Stomach (tissue), 7 donors: ENCODE results near the genes IL36A and EN1.

DNA sequence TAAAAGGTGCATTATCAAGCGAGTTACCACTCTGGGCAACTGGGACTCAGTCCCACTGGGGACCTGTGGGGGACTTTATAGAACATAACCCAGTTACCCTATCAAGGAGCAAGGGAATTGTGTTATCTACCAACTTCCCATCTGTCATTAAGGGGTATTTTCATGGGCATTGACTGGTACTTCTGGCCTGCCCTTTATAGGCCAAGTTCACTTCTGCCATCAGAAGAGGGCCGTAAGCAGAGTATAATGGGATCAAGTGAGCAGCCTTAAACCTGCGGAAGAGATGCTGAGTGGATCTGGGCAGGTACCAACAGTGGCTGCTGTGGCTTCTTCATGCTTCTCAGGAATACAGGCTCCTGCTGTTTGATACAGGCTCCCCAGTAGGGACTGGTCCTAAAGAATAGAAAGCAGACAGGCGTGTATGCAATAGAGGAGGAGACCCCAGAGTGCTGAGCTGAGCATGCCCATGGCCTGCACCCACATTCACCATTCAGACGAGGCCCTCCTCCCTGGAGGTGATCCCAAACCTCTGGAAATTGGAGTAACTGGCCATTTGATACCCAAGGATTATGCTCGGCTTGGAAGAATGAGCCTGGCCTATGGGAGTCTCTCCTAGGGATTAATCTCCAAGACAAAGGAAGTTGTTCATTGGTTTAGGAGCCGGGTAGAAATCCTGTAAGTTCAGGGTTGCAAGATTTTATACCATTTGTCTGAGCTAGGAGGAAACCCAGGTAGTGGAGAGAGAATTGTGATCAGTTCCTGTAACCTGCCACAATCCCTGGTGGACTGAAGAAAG is 6.4 kb downstream of the CHCHD5 start:
- PRO-cap, result no peak
- RAMPAGE, long total RNA, 5 experiments, result no peak in any of the 5 experiments
- RRBS, result no CpG with 5 or more reads among the region's 7 CpGs

DNA sequence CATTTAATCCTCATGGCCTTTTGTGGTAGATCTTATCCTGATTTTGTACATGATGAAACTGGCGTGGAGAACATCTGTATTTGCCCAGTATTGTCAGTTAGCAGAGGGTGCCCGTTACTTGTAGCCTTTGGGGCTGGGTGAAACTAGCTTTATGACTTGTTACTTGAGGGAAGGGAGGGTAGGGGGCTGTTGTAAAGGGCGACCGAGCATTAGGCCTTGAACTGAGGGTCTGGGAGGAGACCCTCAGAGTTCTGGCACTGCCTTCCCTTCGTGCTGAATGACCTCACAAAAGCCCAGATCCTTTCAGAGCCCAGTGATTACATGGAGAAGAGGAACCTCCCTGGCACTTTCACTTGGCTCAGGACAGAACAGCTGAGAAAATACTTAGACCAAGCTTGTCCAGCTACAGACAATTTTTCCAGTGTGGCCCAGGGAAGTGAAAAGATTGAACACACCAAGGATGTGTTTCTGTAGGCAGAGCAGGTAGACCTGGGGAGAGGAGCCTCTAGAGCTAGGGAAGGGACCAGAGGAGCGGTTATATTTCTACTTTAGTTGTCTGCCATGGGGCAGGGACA is 19.6 kb downstream of the SLC20A1 start:
- PRO-cap, result no peak
- RAMPAGE, long total RNA, 5 experiments, result no peak in any of the 5 experiments
- RRBS, result no CpG with 5 or more reads among the region's 6 CpGs

DNA sequence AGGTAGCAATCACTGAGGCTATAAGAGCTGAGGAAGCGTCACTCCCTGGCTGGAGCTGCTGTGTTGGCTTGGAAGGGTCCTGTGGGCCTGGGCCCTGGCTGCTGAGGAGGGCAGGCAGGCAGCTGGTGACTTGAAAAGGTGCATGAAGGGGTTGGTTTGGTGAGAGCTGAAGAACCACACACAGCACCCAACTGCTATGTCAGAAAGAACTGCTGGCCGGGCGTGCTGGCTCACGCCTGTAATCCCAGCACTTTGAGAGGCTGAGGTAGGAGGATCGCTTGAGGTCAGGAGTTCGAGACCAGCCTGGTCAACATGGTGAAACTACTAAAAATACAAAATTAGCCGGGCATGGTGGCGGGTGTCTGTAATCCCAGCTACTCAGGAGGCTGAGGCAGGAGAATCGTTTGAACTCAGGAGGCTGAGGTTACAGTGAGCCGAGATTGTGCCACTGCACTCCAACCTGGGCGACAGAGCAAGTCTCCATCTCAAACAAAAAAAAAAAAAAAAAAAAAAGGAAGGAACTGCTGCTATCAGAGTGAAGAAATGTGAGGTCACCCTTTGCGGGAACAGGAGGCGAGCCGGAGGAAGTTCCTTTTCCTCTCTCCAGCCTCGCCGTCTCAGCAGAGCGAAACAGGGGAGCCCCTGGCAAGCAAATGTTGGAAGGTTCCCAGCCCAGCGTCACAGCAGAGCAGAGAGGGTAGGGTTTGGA is 28.2 kb downstream of the SLC20A1 start:
- PRO-cap, result no peak
- RAMPAGE, long total RNA, 5 experiments, result no peak in any of the 5 experiments
- RRBS, result no CpG with 5 or more reads among the region's 18 CpGs

DNA sequence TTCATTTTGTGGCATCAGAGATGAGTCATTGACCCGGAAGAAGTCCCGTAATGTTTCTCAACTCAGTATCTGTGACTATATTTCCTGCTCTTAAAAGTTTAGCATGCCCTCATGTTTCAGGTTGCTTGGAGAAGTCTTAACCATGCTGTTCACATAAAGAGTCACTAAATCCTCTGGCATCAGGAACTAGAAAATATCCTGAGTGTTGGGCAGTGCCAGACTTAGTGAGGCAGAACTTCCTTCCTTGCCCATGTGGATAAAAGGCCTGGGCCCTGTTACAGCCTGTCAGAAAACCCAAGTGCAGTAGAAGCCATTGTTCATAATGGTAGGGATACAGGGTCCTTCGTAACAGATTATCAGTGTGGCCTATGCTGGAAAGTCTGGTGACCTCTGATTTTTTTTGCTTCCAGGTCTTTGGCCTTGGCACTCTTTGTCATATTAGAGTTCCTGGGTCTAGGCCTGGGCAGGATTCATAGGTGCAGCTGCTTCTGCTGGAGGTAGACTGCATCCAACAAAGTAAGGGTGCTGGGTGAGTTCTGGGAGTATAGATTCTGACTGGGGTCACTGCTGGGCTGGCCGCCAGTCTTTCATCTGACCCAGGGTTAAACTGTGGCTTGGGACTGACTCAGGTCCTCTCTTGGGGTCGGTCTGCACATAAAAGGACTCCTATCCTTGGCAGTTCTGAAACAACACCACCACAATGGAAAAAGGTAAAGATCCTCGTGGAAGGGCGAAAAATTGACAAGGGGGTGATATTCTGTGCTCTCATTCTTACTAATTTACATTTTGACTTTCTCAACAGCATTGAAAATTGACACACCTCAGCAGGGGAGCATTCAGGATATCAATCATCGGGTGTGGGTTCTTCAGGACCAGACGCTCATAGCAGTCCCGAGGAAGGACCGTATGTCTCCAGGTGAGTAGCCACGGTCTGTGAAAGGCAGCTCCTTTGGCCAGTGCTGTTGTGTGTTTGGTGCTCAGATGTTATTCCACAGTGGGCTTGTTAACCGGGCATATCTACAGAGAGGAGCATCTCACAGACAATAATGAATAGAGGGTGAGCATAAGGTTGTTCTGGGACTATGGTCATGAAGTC is at the start of gene IL36A:
IL36A (plus strand) TSS at position 288 of the 1,096 bp plus-strand sequence.
- PRO-cap, result no peak
- RAMPAGE, long total RNA, 5 experiments, result no peak in any of the 5 experiments
- RRBS, result no CpG with 5 or more reads among the region's 13 CpGs

GRCh38 chr2:113078327-113078794 is 10.6 kb downstream of the IL1F10 start:
- PRO-cap, result no peak
- RAMPAGE, long total RNA, 5 experiments, result no peak in any of the 5 experiments
- RRBS, result no CpG with 5 or more reads among the region's 6 CpGs

DNA sequence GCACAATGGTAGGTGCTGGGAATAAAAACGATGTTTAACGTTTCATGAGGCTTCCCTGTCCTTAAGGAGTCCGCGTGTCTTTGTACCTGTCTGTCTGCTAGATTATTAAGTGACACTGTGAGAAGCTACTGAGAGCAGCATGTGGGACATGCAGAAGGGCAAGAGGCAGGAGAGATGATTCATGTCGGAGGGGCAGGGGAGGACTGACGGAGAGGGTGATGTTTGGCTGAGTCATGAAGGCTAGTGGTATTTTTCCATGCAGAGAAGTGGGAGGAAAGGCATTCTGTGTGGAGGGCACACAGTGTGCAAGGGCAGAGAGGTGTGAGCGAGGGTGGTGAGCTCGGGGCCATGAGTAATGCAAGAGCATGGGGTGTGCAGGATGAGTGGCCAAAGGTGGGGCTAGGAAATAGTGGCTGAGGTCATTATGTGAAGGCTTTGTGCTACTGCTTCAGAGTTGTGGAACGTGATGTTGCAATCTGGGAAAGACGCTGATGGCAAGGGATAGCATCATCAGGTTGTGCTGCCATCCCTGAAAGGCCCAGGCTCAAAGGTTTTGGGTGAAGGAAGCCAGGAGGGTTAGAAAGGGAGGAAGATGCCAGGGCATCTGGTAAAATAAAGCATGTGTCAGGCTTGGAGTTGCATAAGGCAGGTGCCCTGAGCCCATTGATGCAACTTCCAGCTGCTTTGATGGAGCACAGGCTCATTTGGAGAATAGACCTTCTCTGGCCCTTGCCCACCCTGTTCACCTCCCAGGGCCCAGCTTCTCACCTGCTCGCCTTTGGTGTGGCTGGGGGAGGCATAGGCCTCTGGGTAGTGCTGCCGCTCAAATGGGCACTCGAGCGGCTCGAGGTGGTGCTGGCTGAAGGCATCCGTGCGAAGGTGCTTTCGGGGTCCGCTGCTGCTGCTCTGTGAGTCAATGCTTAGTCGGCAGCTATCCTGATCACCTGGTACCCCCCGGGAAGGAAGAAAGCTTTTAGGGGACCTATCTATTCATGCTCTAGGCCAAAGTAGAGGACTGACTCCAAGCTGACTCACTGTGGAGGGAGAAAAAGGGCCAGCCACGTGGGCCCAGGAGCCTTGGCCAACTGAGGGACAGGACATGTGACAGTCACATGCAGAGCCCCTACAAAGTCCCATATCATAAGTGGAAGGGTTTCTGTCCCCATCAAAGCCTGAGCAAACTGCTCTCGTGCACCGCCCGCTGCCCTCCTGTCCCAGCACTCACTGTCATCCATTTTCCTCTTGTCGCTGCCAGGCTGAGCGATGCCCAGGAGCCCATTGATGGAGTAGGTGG is 37.5 kb downstream of the PAX8 start:
- PRO-cap, result bidirectional peak, plus-strand start at position 277 of the sequence, minus-strand start at position 205 of the sequence; unidirectional peak, plus-strand start at position 277 of the sequence; unidirectional peak, plus-strand start at position 474 of the sequence
- RAMPAGE, long total RNA, 5 experiments, result start-site peak on the plus strand in 1 of 5 experiments, centred at position 345 of the sequence, 16 reads per replicate
- RRBS, result no CpG with 5 or more reads among the region's 27 CpGs

DNA sequence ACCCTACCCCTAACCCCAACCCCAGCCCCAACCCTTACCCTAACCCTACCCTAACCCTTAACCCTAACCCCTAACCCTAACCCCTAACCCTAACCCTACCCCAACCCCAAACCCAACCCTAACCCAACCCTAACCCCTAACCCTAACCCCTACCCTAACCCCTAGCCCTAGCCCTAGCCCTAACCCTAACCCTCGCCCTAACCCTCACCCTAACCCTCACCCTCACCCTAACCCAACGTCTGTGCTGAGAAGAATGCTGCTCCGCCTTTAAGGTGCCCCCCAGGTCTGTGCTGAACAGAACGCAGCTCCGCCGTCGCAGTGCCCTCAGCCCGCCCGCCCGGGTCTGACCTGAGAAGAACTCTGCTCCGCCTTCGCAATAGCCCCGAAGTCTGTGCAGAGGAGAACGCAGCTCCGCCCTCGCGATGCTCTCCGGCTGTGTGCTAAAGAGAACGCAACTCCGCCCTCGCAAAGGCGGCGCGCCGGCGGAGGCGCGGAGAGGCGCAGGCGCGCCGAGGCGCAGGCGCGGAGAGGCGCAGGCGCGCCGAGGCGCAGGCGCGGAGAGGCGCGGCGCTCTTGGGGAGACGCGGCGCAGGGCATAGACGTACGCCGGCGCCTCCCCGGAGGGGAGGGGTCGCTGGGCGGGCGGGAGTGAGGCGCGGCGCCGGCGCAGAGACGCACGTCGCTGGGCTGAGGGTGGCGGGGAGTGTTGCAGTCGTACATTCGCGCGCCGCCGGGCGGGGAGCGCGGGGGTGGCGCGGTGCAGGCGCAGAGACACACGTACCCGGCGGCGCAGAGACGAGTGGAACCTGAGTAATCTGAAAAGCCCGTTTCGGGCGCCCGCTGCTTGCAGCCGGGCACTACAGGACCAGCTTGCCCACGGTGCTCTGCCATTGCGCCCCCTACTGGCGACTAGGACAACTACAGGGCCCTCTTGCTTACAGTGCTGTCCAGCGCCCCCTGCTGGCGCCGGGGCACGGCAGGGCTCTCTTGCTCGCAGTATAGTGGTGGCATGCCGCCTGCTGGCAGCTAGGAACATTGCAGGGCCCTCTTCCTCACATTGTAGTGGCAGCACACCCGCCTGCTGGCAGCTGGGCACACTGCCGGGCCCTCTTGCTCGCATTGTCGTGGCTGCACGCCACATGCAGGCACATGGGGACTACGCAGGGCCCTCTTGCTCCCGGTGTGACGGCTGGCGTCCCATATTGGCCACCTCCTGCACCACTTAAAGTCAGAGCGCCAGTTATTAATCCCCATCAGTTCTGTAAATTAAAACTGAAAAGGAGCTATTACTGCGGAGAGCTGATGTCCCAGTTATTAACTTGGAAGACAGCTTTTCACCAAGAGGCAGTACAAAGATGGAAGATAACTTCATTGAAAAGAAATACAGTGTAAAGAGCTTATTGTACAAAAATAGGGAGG is 23.3 kb upstream of the RABL2A start:
- PRO-cap, result bidirectional peak, plus-strand start at position 682 of the sequence, minus-strand start at position 442 of the sequence
- RAMPAGE, long total RNA, 5 experiments, result no peak in any of the 5 experiments
- RRBS, result 5% methylated on average over 19 of the region's 107 CpGs

DNA sequence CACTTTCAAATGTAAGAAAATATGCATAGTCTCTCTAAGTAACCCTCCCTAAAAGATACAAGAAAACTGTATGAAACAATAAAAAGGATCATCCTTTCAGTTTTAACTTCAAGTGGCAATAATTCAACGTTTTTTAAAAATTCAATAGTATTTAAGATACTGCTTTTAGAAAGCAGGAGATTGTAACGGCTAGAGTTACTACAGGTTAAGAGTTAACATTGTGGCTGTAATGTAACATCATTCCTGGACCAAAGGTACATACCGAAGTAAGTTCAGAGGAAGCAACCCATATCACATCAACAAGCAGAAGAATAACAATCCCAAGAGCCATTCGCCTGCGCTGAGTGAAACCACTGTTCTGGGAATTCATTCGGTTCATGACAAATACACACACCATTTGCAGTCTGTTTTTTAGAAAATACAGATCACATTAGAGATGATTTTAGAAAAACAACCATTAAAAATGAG is 1.5 kb downstream of the SLC35F5 start:
- PRO-cap, result no peak
- RAMPAGE, long total RNA, 5 experiments, result no peak in any of the 5 experiments
- RRBS, result no CpG with 5 or more reads among the region's 6 CpGs

GRCh38 chr2:113890278-113891358 is 729 bp downstream of the ACTR3 start:
- PRO-cap, result unidirectional peak, plus-strand start at chr2:113890436; bidirectional peak, plus-strand start at chr2:113890787, minus-strand start at chr2:113890800; bidirectional peak, plus-strand start at chr2:113891148, minus-strand start at chr2:113891052
- RAMPAGE, long total RNA, 5 experiments, result start-site peak on the minus strand in 4 of 5 experiments, at chr2:113890927-113891043 at its widest, 12 to 23 reads per replicate
- RRBS, result 3% methylated on average over 10 of the region's 58 CpGs

DNA sequence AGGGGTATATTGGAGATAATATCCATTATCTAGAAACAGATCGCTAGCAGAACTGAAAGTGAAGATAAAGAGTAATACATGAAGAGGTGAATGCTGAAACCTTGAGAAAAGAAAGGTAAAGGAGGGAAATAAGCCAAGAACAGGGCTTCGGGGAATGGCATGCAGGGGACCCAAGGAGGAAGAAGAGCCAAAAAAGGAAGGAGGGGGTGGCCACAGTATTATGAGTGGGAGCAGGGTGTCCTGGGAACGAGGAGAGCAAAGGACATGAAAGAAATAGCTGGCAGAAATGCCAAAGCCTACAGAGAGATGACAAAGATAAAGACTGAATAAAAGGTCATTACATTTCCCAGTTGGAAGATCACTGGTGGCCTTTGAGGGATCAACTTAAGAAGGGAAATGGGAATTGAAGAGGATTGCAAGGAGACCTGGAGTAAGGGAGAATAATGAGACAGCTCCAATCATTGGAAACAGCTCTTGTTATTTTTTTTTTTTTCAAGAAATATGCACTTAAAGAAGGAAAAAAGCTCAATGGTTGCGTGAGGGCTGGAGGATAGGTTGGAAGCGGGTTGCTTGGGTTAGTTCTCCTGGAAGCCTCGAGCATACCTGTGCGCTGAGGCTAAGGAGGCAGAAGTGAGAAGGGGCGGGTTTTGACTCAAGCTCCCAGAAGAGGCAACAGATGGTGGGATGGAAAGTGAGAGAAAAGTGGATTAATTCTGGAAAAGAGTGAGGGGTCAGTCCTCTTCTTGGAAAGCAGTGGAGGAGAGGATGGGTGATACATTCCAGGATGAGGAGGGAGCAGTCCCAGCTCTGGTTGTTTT is 83.1 kb downstream of the ACTR3 start:
- PRO-cap, result no peak
- RAMPAGE, long total RNA, 5 experiments, result start-site peak on the plus strand in 1 of 5 experiments, centred at position 541 of the sequence, 11 reads per replicate
- RRBS, result no CpG with 5 or more reads among the region's 8 CpGs

- PRO-cap, result no peak
- RAMPAGE, long total RNA, 5 experiments, result no peak in any of the 5 experiments
- RRBS, result no CpG with 5 or more reads among the region's 2 CpGs
Observed at GRCh38 chr2:116135238-116135574, 1679.3 kb upstream of the DDX18 start.

DNA sequence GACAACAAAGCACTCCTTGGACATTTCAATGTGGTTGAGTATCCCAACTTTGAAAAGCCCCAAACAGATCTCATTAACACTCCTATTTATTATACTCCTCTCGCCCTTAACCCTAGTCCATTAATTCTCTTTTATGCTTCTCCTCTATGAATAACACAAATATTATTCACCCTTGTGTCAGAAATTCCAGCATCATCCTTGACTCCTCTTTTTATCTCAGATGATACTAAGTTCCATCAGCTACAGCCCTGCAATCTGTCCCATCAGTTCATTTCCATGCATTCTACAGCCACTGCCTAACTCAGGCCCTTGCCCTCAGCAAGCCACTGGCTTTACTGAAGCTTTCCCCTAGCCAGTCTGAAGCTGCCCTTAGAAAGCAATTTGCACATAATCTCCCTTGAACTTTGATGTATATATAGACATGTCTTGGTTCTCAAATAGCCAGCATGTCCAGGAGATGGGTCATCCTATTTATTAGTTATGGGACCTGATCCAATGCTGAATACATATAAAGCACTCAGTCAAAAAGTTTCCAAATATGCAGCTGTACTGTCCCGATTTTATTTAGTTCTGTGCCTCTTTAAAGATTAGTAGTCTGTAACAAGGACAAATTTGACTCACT is 71.0 kb downstream of the CCDC93 start:
- PRO-cap, result no peak
- RAMPAGE, long total RNA, 5 experiments, result start-site peak on the minus strand in 2 of 5 experiments, centred at positions 386 to 392 of the sequence, 5 to 11 reads per replicate
- RRBS, result no CpG with 5 or more reads among the region's 2 CpGs

GRCh38 chr2:117968627-117969296 is 45.1 kb downstream of the CCDC93 start:
- PRO-cap, result no peak
- RAMPAGE, long total RNA, 5 experiments, result start-site peak on the minus strand in 1 of 5 experiments, at chr2:117968883-117969312 at its widest, 25 reads per replicate
- RRBS, result no CpG with 5 or more reads among the region's 4 CpGs

- PRO-cap, result no peak
- RAMPAGE, long total RNA, 5 experiments, result no peak in any of the 5 experiments
- RRBS, result no CpG with 5 or more reads among the region's 1 CpG
Observed at GRCh38 chr2:118085592-118086152, 2.6 kb upstream of the INSIG2 start.

DNA sequence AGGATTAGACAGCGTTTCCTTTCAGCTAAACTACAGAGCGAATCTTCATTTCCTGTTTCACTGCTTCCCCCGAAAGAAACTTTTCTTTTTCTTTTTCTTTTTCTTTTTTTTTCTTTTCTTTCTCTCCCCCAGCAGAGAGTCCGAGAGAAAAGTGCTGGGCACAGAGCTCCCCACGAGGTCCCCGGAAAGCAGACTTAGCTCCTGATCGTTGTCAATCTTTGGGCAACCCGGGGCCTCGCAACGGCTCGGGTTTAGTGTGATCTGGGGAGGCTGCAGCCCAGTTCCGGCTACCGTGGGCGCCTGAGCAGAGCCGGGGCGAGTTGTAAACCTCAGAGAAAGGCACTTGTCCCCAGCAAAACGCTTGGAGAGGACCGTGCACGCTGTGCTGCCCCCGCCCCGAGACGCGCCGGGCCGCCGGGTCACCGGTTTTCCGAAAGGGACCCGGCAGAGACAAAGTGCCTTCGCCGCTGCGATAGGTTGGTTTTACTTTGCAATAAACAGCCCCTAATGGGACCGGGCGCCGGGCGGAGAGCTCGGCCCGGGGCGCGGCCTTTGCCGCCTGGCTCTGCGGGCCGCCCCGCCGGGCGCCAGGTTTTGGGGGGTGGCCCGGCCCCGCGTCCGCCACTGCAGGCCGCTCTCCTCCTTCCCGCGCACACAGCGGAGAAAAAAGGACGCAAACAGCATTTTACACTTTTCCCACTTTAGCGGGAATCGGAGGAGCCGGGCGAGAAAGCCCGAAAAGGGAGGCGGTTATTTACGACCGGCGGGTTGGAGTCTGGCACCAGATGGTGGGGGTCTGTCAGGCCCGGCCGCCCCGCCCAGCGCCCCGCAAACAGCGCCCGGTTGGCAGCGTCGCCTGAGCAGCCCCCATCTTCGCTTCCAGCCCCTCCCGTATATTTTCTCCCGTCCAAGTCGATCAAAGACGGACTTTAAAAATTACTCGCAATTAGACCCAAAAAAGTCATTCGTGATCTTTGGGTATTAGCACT is 136.0 kb downstream of the INSIG2 start:
- PRO-cap, result no peak
- RAMPAGE, long total RNA, 5 experiments, result no peak in any of the 5 experiments
- RRBS, result 10% methylated on average over 37 of the region's 80 CpGs

DNA sequence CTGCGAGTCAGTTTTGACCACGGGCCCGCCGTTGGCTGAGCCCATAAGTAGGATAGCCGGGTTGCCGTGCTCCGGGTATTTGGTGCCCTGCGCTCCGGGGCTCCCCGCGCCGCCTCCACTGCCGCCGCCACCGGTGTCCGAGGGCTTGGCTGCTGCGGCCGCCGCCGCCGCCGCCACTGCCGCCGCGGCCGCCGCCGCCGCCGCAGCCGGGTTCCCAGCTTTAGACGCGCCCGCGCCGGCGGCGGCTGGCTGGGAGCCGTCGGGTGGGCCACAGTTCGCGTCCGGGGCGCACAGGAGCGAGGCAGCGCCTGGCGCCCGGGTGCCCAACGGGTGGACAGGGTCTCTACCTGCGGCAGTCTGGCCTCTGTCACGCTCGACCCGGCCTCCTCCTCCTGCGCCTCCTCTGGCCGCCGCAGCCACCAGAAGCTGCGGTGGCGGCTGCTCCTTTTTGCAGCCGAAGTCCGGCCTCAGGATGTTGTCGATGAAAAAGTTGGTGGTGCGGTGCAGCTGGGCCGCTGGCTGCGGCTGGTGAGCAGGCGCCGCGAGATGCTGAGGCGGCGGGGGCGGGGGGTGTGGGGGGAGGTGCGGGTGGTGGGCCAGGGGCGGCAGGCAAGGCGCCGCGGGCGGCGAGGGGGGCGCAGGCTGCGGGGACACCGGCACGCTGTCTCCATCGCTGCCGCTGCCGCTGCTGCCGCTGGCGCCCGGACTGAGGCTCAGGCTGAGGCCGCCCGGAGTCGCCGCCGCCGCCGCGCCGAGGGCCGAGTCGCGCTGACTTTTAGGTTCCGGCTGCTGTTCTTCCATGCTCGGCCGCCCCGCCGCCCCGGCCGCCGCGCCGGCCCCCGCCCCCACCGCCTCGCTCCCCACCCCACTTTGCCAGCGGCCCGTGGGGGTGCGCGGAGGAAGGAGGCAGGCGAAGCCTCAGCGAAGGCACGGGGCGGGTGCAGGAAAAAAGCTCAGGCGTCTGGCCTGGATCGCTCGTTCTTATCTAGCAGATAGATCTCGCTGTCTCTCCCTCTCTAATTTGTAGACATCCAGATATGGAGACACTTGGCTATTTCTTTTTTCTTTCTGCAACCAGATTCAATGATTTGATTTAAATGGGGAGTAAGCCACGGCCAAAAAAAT is 719 bp downstream of the EN1 start:
- PRO-cap, result no peak
- RAMPAGE, long total RNA, 5 experiments, result no peak in any of the 5 experiments
- RRBS, result 12% methylated on average over 61 of the region's 125 CpGs

- PRO-cap, result unidirectional peak, minus-strand start at chr2:118847734
- RAMPAGE, long total RNA, 5 experiments, result no peak in any of the 5 experiments
- RRBS, result 19% methylated on average over 27 of the region's 45 CpGs
Observed at GRCh38 chr2:118847492-118848117, at the start of gene EN1. Gene EN1, minus strand, starts transcription at chr2:118847648.

DNA sequence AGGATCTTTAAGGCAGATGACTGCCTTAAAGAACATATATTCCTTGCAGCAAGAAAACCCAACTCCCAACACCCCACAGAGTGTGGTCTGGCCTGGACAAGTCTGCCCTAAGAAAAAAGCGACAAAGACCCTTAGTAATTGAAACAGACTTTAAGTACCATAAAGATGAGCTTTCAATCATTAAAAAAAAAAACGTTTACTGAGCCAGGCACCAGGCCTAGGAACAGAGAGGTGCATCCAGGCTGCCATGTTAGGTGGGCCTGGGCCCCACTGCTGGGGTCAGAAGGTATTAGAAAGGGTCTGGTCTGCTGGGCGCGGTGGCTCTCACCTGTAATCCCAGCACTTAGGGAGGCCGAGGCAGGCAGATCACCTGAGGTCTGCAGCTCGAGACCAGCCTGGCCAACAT is 9.9 kb upstream of the STEAP3 start:
- PRO-cap, result unidirectional peak, plus-strand start at position 185 of the sequence
- RAMPAGE, long total RNA, 5 experiments, result no peak in any of the 5 experiments
- RRBS, result no CpG with 5 or more reads among the region's 6 CpGs

DNA sequence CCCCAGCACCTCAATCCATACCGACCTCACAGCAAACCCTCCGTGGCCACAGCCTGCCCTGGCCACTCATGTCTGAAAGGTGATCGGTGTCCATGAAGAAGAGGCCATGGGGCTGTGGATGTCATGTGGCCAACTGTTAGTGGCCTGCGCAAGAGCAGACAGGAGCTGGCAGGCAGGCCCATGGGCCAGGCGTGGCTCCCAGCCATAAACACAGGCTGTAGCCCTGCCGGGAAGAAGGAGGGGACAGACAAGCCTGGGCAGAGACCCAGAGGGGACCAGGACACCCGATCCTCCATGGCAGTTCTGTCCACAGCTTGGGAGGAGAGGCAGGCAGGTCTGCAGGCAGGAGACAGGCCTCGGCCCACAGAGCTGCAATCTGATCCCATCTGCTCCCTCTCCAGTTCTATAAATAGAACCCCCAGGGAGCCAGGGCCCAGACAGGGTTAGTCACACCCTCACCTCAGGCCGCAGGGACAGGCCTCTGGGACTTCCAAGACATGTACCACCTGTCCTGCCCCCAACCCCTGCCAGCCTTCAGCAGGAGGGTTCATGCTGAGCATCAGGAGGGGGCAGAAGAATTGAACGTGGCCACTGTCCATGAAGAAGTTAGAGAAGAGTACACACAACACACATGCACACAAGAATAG is 16.9 kb downstream of the STEAP3 start:
- PRO-cap, result no peak
- RAMPAGE, long total RNA, 5 experiments, result no peak in any of the 5 experiments
- RRBS, result no CpG with 5 or more reads among the region's 10 CpGs

GRCh38 chr2:119366505-119366683 is 240 bp downstream of the C2orf76 start:
- PRO-cap, result no peak
- RAMPAGE, long total RNA, 5 experiments, result no peak in any of the 5 experiments
- RRBS, result 3% methylated on average over 4 of the region's 9 CpGs